Metastatic Breast Carcinoma in the Brain (tissue), 10 donors: ENCODE measurements around a stretch of chr10.

DNA sequence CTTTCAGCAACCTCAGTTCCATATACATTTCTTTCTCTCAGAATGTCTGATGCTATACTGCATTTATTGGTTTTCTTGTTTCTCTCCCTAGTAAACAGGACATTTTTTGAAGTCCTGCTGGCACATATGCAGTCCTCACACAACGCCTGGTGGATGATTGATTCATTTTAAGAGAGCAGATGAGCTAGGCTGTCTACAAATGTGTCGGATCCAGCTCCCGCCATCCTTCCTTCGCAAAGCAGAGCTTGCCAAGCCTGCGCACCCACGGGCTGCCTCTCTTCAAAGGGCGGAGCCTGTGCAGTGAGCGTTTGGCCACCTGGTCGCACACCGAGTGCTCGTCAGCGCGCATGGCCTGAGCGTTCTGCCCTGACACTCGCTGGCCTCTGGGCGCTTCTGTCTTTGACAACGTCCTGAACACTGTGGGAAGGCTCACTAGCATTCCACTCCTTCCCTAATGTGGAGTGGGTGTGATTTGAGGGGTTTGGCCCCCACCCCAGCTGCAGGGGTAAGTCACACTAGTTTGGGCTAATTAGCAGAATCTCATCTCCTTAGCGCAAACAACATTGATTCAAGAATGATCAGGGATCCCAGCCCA lies 47.1 kb upstream of the TMEM72 start:
- PRO-cap, 10 experiments: peak in 4 of 10 experiments; most common plus-strand start position 359 of the sequence (in 2); most common minus-strand start position 240 of the sequence (in 2)

- PRO-cap, 10 experiments: no peak in any of the 10 experiments
Measured at GRCh38 chr10:44935328-44936361, 24.0 kb upstream of the RASSF4 start.

DNA sequence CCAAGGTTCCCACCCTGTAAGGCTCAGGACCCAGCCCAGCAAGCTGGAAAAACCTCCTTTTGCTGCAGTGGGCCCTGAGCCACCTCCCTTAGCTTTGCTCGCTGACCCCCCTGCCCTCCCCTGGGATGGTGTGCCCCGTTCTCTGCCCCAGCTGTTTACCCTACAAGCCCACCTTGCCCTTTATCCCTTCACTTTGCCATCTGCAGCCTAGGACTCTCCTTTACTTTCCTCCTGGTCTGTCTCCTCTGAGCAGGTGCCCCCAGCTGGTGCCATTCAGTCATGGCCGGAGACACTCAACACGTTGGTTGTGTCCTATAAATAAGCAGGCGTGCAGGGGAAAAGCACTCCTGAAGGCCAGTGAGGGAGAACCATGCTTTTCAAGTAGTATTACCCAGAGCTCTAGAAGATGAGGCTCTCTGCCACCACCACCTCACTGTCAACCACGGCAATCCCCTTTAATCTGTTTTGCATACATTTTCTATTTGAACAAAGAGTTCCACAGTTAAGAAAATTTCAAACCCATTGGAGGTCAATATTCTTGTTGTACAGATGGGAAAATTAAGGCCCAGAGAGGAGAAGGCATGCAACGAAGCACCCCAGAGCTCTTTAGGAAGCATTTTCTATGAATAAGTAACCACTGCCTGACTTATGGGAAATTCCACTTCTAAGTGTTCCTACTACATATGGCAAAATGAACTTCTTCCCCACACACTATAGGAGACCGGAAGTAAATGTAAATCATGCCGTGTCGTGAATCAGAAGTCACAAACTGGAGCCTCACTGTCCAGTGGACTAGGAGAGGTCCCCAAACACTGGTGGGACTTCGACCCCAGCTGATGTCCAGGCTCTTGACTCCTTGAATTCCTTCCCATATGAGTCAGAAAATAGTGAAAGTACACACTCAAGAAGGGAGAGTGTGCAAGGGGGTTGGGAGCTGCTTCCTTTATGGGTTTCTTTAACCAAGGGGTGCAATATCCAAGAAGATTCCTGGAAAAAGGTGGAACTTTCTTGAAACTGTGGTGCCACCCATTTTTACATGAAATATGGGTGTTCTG lies 6.3 kb downstream of the RASSF4 start:
- PRO-cap, 10 experiments: no peak in any of the 10 experiments

DNA sequence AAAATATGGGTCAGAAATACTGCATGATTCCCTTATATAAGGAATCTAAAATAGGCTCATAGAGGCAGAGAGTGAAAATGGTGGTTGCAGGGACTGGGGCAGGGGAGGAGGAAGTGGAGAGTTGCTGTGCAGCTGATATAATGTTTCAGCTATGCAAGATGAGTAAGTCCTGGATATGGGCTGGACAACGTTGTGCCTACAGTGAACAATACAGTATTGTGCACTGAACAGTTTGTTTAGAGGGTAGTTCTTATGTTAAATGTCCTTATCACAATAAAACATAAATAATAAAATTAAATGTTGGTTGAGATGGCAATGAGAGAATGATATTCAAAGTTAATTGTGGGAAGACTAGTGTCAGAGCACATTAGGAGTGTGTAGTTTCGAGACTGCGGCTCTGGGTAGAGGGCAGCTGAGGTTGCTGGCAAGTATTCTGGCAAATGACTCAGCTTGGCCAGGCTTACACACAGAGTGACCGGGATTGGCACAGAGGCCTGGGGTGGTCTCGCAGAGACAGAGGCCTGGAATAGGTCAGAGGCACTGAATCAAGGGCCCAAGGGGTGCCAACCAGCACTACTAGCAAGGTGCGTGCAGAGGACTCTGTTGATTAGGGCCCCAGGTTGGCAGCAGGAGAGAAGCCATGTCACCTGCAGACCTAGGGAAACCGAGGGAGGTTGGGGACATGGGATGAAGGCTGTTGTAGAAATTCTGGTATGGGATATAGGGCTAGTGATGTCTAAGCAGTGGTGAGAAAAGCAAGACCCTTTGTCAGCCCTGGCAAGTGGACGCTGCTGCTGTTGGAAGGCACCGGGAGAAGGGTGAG lies 2.8 kb upstream of the DEPP1 start:
- PRO-cap, 10 experiments: peak in 2 of 10 experiments; most common plus-strand start position 165 of the sequence (in 1); most common minus-strand start position 110 of the sequence (in 2)

DNA sequence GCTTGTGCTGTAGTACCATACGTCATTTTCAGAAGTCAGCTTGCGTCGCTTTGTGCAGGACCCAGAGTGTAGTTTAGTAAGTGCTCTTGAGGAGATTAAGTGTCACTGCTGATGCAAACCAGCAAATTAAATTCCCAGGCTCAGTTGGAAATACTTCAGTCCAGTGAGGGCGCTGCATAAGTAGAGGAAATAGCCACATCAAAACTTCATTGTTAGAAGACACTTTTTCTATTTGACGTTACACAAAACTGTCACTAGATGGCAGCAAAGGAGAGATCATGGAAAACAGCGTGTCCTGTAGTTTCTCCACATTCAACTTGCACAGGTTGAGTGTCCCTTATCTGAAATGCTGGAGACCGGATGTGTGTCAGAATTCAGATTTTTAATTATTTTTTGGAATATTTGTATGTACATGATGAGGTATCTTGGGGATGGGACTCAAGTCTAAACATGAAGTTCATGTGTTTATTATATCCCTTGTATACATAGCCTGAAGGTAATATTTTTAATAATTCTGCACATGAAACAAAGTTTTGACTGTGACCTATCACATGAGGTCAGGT lies 7.9 kb downstream of the ZNF22 start:
- PRO-cap, 10 experiments: no peak in any of the 10 experiments

GRCh38 chr10:45470140-45470636 lies 65.0 kb downstream of the MARCHF8 start:
- PRO-cap, 10 experiments: no peak in any of the 10 experiments

- PRO-cap, 10 experiments: no peak in any of the 10 experiments
Measured at GRCh38 chr10:45969718-45970073, 2.6 kb upstream of the TIMM23 start.

DNA sequence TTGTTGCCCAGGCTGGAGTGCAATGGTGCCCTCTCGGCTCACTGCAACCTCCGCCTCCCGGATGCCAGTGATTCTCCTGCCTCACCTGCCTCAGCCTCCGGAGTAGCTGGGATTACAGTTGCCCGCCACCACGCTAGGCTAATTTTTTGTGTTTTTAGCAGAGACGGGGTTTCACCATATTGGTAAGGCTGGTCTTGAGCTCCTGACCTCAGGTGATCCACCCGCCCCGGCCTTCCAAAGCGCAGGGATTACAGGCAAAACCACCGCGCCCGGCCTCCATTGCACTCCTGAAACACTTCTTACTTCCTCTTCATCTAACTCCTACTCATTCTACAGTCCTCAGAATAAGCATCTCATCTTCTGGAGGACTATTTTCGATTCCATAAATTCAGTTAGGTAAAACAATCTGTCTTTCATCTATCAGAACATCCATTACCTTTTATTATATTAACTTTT lies 1.3 kb upstream of the TIMM23 start:
- PRO-cap, 10 experiments: no peak in any of the 10 experiments

- PRO-cap, 10 experiments: peak in 2 of 10 experiments; most common plus-strand start chr10:46283018 (in 1); most common minus-strand start chr10:46283092 (in 2)
Measured at GRCh38 chr10:46282750-46283461, 3.9 kb upstream of the ANTXRL start.

- PRO-cap, 10 experiments: no peak in any of the 10 experiments
Measured at GRCh38 chr10:46368965-46369348, 6.6 kb upstream of the ANXA8L1 start.

DNA sequence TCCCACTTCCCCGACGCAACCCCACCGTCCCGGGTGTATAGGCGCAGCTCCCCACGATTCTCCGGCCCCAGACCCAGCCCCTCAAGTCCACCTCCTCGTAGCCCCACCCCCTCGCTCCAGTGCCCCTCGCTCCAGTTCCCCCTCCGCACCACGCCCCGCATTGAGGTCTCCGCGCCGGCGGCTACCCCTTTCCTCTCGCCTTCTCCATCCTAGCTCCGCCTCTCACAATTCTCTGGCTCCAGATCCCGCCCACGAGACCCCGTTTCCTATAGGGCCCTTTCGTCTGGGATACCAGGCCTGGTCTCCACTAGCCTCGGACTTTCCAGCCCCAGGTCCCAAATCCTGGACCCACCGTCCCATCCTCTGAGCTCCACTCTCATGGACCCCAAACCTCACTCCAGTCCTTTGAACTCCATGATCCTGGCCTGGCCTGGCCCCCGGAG lies 471 bp upstream of the GPRIN2 start:
- PRO-cap, 10 experiments: no peak in any of the 10 experiments

- PRO-cap, 10 experiments: no peak in any of the 10 experiments
Measured at GRCh38 chr10:47167097-47167834, 132.7 kb upstream of the GDF10 start.

DNA sequence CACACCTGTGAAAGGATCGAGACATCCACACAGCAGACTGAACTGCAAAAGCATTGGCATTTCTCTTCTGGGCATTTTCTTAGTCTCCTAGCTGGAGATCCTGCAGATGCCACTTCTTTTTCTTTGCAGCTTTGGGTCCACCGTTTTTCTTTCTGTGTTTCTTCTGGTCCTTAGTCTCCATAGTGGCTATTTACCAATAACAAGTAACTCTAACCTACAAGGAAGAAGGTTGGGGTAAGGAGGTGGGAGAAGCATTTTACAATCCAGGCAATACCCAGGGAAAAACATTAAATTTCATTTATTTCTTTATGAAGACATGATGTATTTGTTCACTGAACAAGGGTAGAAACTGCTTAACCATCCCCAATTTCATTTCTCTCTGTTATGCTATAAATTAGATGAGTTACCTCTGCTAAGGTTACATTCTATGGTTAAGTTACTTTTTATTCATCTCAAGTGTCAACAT lies 28.3 kb upstream of the AGAP9 start:
- PRO-cap, 10 experiments: no peak in any of the 10 experiments

DNA sequence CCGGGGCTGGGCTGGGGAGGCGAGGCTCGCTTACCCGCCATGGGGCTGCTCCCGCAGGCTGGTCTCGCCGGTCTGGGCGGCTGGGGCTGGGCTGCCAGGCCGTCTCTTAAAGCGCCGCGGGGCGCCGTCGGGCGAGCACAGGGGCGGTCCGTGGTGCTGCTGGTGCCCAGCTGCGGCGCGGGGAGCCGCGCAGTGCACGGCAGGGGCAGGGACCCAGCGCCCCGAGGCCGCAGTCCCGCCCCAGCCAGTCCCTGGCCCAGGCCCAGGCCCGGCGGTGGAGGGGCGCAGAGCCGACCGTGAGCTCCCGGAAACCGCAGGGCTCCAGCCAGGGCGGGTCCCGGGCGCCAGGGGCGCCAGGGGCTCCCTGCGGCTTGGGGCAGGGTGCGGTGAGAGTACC lies 794 bp downstream of the SYT15B start:
- PRO-cap, 10 experiments: no peak in any of the 10 experiments

DNA sequence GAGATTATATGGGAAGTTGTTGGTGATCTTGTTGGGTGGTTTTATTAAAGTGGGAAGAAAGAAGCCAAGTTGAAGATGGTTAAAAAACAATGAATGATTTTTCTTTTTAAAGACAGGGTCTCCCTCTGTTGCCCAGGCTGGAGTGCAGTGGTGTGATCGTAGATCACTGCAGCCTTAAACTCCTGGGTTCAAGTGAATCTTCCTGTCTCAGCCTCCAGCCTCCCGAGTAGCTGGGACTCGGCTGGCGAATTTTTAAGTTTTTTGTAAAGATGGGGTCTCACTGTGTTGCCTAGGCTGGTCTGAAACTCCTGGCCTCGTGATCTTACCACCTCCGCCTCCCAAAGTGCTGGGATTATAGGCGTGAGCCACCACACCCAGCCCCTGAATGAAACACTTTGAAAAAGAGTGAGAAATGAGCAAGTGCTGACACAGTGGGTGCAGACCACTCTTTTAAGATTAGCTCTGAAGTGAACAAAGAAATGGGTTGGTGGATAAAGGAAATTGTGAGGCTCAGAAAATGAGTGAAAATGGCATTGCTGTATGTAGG lies 10.7 kb downstream of the MAPK8 start:
- PRO-cap, 10 experiments: no peak in any of the 10 experiments

DNA sequence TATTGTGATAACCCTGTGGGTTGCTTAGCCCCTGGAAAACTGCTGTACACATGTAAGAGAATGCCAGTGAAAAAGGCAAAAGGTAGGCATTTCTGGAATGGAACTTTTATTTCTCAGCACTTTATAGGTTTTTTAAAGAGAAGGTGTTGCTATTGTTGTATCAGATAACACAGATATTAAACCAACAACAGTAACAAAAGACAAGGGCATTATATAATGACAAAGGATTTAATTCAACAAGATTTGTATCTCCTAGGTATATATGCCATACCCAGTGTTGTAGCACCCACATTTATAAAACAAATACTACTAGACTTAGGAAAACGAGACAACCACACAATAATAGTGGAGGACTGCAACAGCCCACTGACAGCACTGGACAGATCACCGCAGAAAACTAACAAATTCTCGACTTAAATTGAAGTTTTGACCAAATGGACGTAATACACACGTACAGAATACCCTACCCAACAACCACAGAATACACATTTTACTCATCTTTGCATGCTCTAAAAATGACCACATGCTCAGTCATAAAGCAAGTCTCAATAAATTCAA lies 30.3 kb downstream of the MAPK8 start:
- PRO-cap, 10 experiments: no peak in any of the 10 experiments

DNA sequence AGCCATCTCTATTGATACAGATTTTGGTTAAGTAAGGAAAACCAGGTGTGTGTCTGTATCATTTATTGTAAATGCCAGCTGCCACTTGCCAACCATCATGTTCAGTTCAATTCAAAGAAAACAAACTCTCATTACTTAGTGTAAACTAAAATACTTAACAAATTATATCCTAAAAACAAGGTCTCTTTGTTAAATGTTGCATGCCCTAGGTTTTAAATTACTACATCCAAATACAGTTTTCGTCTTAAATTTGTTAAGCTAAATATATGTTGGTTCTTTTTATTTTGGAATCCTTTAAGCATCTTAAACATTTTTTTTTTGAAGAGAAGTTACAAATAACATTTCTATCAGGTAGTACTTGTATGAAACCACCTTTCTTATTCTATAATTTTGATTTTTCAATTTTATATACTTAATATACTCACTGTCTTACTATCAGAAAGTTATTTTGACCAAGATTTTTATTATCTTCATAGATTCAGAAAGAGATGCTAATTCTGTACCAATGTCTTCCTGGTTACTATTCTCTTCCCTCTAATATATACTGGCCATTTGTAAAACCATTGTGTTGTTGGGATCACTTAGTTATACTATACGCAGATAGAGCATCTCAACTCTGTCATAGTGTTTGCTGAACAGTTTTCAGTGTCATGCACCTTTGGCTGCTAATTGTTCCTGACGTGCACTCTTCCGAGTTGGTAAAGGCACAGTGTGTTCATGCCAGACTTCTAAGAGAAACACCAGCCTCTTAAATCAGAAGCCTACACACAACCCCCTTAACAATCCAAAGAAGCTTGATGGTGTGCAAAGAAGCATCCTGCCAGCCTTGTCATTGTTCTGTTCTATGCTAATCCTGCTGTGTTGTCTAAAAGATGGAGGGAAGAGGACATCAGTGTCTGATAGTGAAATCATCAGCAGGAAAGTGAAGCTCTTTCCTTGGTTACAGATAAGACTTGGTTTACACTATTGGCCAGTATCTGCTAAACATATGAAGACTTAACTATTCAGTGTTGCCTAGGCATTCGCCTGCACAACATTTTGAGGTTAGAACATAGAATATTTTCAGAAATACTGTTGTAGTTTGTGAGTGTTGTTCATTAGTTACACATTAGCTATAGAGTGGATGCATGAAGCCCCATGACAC lies 130.9 kb downstream of the MAPK8 start:
- PRO-cap, 10 experiments: no peak in any of the 10 experiments

GRCh38 chr10:48606712-48607600 lies 2.1 kb upstream of the ARHGAP22 start:
- PRO-cap, 10 experiments: peak in 2 of 10 experiments; most common plus-strand start chr10:48607156 (in 2)

DNA sequence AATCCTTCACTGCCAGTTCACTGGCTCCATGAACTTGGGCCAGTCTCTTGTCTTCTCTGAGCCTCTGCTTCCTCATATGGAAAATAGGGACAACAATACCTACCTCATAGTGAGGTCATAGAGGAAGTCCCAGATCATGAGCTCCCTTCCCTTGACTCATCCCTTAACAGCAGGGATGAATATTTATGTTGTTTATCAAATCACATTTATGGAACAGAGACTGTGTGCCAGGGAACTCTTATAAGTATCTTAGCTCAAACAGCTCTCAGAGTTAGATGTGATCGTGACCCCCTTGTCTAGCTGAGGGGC lies 20.2 kb upstream of the ARHGAP22 start:
- PRO-cap, 10 experiments: peak in 2 of 10 experiments; most common plus-strand start position 195 of the sequence (in 1); most common minus-strand start position 58 of the sequence (in 2)

DNA sequence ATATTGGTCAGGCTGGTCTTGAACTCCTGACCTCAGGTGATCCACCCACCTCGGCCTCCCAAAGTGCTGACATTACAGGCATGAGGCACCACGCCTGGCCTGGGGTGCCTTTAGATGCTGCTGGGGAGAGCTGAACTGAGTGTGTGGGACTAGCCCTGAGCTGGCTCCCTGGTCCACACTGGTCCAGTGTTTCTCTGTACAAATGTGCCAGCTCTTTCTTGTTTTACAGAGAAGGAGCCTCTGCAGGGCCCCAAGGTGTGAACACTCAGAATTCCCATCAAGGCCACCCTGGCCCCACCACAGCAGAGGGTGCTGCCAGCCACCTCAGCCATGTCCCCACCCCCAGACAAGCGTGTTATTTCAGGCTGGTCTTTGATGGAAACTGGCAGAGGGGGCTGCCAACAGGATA lies 68.4 kb upstream of the LRRC18 start:
- PRO-cap, 10 experiments: no peak in any of the 10 experiments